ENCODE results near the gene PPM1J.

DNA sequence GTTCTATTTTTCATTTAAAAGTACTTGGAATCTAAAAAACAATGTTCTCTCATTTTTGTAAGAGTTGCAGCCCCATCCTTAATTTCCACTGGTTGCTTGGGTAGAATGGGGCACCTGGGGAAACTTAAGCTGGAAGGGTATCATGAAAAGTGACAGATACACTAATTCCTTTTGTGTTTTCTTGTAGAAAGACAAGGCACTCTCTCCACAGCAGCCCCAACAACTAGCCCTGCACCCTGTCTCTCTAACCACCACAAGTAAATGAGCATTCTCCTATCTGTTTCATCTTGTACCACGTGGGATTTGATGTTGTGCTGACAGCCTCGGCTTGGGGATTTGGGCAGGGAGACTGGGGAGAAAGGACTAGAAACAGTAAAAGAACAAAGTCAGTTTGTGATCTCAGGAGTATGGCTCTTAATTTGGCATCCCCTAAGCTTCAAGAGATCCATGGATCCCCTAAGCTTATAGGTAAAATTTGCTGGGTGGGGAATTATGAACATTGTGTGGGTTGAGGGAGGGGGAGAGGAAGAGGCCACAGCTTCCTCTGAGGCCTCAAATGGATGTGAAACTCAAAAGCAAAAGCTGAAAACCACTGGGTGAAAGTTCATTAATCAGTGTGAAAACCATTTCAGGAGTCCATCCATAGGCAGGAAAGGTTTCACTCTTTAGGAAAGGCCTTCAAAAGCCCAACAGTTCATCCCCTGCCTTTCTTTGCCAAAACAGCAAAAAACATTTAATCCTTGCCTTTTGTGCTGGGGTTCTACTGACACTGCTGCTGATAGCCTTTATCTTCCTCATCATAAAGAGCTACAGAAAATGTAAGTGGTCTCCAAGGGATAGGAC, 3.0 kb downstream of the C1orf162 start:
- RRBS = no CpG with 5 or more reads among the region's 2 CpGs

GRCh38 chr1:111491108-111491501, 12.3 kb downstream of the ADORA3 start:
- RRBS = no CpG with 5 or more reads among the region's 7 CpGs

GRCh38 chr1:111510118-111510524, 6.7 kb upstream of the ADORA3 start:
- RRBS = no CpG with 5 or more reads among the region's 5 CpGs

DNA sequence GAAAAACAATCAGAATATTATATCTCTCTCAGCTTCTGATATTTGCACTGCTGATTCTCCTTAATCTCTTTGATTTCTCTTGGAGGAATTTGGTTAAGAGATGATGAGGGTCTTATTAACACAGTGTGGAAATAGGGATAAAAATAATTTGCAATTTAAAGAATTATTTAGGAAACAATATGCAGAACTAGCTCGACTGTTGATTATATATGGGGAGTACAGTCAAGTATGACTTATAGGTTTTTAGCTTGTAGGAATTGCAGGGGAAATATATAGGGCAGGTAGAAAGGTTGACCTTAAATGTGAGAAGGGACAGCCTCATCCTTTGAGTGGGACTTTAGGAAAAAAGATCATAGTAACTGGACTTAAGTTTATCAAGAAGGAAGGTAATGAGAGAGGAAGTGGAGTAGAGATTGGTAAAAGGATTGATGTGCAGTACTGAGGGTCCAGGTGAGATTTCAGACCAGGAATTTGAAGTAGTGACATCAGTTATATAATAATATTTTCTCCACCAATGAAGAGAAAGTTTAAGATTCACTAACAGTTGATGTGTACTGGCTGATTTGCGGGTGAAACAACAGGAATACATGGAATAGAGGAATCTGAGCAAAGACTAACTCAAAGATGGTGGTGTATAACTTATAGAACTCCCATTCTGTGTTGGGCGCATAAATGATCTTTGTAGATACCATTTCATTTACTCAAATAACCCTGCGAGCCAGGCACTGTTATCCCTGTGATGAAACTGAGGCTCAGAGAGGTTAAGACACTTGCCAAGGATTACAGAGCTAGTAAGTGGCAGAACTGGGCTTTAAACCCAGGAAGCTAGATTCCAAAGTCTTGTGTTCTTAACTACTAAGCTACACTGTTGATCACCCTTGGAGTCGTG, 25.6 kb downstream of the RAP1A start:
- RRBS = no CpG with 5 or more reads among the region's 5 CpGs

DNA sequence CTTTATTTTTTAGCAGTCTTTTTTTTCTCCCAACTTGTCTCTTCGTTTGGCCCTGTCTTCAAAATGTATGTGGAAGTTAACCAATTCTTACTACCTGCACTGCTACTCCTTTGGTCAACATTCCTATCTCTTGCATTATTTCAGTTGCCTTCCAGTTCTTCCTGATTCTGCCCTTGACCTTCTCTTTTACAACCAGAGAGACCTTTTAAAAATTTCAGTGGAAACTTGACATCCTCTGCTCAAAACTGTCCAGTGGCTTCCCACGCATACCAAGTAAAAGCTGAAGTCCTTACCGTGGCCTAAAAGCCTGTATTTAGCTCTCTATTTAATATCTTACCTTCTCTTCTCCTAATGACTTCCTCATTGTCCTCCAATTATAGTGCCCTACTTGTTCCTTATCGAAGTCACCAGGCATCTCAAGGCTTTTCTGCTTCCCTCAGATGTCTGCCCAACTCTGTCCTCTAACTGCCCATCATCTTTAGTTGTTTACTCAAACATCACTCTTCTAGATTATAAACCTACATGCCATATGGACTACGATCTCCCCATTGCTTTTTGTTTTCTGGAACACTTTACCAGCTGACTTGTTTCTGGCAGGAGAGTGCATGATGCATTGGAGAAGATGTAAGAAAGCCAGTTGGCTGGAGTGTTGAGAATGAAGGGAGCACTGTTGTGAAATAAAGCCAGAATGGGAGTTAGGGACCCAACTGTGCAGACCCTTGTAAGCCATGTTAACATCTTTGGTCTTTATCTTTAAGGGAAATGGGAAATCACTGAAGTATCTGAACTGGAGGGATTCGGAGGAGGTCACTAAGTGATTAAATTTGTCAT, 41.1 kb downstream of the RAP1A start:
- RRBS = no CpG with 5 or more reads among the region's 6 CpGs

GRCh38 chr1:111862430-111862874, 106.8 kb downstream of the DDX20 start:
- RRBS = no CpG with 5 or more reads among the region's 2 CpGs

DNA sequence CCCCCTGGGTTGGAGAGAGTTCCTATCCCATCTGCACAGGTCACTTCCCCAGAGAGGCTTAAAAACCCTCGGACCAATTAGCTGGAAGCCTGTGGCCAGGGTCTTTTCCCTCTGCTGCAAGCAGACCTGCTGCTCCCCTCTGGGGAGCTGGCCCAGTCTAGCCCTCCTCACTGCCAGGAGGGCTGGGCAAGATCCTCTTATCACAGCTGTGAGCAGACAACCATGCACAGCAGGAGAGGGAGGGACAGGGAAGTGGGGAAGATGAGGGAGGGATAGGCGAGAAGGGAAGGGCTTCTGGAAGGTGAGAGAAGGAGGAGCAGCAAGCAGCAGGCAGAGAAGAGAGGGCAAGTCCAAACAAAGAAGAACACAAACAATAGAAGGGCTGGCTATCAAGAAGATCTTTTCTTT, 40.9 kb downstream of the KCND3 start:
- RRBS = no CpG with 5 or more reads among the region's 2 CpGs

DNA sequence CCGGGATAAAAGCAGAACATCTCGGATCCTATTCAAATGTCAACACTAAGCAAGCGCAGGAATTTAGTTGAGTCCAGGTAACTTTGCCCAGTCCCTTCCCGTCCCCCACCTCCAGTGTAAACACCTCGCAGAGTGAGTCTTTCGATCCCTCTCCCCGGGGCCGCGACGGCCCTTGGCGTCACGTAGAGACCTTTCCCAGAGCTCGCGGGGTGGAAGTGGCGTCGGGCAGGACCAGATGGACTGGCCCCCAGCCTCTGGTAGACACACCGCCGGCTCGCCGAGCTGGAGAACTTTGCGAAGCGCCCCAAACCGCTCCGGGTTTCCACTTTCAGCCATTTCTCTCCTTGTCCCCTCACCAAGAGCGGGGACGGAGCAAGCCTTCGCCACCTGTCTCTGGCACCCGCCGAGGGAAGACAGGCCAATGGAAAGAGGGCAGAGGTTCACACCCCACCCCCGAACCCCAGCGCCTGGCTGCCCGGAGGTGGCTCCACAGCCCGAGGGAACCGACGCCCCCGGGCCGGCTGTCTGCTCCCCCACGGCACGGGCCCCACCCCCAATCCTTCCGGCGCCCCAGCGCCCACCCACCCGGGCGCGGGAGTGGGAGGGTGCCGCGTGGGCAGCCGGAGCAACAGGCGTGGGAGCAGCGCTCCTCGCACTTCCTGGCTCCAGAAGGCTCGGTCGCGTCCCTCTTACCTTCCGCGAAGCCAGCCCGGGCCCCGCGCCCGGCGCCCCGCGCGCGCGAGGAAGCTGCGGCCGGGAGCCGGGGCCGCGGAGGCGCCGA, 466 bp downstream of the KCND3 start:
- RRBS = 4% methylated on average over 36 of the region's 73 CpGs

DNA sequence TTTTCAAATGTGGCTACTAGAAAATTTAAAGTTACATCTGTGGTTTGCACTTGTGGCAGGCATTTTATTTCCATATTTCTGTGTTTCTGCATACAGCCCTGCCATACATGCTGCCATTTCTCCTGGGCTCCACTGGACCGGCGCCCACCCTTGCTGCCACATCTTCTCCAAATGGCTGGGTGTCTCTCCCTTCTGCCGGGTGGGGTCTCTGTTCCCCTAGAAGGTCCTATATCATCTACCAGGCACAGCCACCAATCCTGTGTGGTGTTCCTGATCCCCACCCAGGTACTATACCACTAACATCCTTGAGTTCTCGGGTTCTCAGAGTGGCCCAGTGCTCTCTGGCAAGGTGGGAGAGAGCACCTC, 31.1 kb upstream of the KCND3 start:
- RRBS = 86% methylated on average over 3 of the region's 4 CpGs

DNA sequence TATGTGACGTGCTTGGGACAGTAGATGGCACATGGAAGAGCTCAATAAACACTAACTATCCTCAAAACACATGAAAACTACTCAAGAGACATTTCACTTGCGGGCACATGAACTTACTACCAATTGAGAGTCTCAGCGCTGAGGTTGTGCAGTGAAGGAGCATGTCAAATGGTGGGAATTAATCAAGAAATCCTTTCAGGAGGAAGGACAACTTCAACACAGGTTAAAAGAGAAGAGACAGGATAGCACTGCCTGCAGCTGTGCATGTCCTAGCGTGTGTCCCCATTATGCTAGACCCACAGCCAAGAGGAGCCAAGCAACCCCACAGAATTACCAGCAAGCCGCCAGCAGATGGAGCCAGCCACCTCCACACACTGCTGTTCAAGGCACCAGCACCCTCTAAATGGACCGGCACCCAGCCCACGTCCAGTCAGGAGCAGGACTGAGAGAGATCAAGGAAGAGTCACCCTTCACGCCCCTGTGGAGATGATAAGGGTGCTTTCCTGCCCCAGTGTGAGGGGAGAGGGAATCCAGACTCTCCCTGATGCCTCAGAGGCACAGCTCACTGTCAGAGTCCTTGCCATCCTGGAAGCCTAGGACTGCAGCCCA, 37.3 kb upstream of the CTTNBP2NL start:
- RRBS = no CpG with 5 or more reads among the region's 8 CpGs

GRCh38 chr1:112394054-112395027, 1.7 kb upstream of the CTTNBP2NL start:
- RRBS = no CpG with 5 or more reads among the region's 12 CpGs

GRCh38 chr1:112396758-112397722, 1.0 kb downstream of the CTTNBP2NL start:
- RRBS = no CpG with 5 or more reads among the region's 11 CpGs

GRCh38 chr1:112455715-112456408, 52.9 kb upstream of the WNT2B start:
- RRBS = 86% methylated on average over 1 of the region's 9 CpGs

DNA sequence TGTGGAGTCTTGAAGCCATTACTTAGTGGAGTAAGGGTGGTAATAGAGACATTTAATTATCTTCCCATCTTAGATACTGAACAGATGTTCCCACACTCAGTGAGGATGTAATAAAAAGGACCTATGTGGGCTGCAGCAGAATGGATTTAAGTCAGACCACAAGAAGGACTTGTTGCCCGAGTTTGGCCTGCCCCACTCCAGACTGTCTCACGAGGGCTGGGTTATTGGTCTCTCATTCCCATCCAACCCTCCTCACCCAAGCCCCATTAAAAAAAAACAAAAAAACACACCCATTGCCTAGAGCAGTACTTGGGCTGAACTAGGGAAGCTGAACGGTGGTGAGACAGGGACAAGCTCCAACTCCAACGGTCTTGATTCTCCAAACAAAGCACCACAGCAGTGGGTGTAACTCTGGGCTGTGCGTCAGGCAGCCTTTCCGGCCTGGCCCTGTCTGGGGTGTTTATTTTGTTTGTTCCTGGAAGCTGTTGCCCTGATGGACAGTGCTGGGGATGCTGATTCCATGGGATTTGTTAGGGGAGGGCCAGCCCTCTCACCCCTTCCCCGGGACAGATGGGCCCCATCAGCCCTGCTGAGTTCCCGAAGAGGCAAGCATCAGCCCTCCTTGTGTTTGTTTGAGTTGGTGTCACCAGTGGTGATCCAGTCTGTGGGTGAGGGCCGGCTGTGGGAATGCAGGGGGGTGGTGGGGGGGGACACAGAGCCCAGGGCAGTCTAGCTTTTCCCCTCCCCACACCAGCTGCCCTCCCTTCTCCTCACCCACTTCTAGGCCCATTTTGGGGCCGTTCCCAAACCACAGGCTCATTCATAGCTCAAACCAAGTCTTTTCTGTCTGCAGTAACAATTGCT, 4.3 kb downstream of the WNT2B start:
- RRBS = 5% methylated on average over 2 of the region's 10 CpGs

GRCh38 chr1:112669845-112671176, 4.1 kb upstream of the MOV10 start:
- RRBS = no CpG with 5 or more reads among the region's 10 CpGs

GRCh38 chr1:112714906-112716007, at the start of gene PPM1J:
Gene PPM1J (minus strand): TSS chr1:112715332.
- RRBS = 3% methylated on average over 22 of the region's 94 CpGs

DNA sequence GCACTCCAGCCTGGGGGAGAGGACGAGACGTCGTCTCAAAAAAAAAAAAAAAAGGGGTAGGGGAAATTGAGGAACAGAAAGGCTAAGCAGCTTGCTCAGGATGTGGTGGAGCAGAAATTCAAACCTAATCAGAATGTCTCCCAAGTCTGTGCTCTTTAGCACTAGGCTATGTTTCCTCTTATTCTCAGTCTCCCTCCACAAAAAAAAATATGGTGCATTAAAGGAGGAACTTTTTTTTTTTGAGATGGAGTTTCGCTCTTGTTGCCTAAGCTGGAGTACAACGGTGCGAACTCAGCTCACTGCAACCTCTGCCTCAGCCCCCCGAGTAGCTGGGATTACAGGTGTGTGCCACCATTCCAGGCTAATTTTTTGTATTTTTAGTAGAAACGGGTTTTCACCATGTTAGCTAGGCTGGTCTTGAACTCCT, 114.1 kb downstream of the SLC16A1 start:
- RRBS = no CpG with 5 or more reads among the region's 8 CpGs

- RRBS = no CpG with 5 or more reads among the region's 17 CpGs
Observed at GRCh38 chr1:112853802-112854460, 102.1 kb downstream of the SLC16A1 start.

DNA sequence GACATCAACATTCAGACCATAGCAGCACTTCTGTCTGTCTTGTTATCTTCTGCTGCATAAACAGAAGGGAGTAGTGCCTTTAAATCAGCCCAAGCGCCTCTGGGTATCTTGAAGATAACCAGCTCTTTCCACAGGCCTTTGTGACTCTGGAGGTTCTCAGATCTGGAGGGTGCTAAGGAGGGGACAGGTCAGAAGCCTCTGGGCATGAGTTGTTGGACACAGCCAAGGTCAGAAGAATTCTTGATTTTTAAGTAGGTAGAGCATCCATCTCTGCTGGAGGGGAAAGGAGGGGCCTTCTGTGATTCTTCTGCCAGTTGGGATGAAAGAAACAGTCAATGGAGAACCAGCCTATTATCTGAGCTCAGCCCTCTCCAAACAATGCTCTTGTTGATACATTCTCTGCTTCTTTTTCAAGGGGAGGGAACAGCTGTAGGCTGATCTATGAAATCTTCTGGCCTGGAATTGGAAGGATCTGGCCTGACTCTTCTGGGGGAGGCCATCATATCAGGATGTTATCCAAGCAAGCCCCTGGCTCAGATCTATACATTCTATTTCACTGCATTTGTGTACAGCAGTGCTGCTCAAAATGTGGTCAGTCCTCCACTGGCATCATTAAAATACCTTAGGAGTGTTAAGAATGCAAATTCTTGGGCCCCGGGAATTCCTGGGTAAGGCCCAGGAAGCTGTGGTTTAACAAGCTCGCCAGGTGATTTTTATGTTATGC, 31.2 kb upstream of the LRIG2 start:
- RRBS = no CpG with 5 or more reads among the region's 3 CpGs

GRCh38 chr1:113046476-113047185, 26.4 kb upstream of the LRIG2 start:
- RRBS = no CpG with 5 or more reads among the region's 7 CpGs

Data from HGPS cell (cell line).